Lower leg skin (tissue), 2 donors: ENCODE measurements around a stretch of chr6.

GRCh38 chr6:3801057-3801643 lies 48.0 kb upstream of the FAM50B start:
- PRO-cap, result no peak
- RAMPAGE, long total RNA, 2 experiments, result no peak in any of the 2 experiments

GRCh38 chr6:3905436-3906465 lies 56.6 kb downstream of the FAM50B start:
- PRO-cap, result no peak
- RAMPAGE, long total RNA, 2 experiments, result no peak in any of the 2 experiments

GRCh38 chr6:3913877-3914143 lies 64.6 kb downstream of the FAM50B start:
- PRO-cap, result no peak
- RAMPAGE, long total RNA, 2 experiments, result no peak in any of the 2 experiments

DNA sequence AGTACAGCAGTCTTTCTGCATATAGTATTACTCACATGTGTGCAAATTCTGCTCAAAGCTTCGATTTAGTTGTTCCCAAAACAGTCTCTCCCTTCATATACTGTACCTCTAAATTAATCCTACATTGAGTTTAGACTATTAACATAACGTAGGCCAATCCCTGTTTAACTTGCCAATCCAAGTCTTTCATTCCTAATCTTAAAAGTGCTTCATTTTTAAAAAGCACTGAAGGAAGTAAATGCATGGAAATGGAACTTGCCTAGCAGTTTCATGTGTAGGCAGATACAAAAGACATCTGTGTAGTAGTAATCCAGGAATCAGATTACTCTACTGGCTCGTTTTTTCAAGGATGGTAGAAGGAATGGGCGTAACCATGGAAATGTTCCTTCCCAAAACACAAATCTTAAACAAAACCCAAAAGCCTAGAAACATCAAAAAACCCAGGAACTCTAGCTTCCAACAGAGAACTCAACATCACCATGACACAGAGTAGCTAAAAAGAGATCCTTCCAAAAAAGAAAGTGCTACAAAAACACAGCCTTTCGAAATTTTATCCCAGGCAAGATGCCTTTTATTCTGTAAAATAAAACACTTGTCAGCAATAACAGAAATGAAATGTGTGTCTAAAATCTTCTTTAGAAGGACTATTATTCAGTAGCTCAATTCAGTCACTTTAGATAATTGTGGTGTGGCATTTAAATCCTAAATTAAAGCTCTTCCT lies 24.0 kb upstream of the PRPF4B start:
- PRO-cap, result no peak
- RAMPAGE, long total RNA, 2 experiments, result no peak in any of the 2 experiments

DNA sequence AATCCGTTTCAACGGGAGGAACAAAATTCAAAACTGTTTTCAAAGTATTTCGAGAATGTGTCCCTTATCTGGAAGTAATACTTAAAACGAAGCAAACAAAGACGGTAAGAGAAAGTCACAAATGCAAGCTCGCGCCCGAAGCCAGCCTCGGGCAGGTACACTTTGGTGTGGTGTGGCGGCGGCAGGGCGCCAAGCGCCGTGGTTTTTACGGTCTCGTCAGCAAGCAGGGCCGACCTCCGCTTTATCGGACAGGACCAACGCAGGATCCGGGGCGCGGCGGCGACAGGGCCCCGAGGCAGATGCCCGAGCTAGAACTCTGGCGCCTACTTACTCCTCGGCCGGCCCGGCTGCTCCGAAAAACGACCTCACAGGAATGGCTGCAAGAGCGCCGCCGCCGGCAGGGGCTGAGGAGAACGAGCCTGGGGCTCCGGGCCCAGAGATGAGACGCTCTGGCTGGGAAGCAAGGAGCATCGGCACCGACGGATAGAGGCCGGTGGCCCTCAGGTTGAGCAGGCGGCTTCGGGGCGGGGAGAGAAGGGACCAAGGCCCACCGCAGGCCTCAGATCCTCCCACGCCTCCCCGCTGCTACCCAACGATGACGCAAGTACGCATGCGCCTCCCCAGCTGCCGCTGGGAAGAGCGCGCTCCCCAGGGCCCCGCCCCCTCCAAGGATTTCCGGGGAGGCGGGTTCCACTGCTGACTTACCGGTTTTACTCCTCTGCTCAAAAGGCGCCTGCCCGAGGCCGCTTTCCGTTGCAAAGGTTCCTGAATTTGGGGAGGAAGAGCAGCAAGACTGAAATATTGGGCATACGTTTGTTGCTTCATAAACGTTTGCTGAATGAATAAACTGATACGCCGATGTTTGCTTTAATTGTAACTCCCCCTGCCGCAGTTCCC lies 2.7 kb upstream of the PRPF4B start:
- PRO-cap, result bidirectional peak, plus-strand start at position 671 of the sequence, minus-strand start at position 584 of the sequence
- RAMPAGE, long total RNA, 2 experiments, result start-site peak on the minus strand in 2 of 2 experiments, centred at positions 592 to 594 of the sequence, 20 to 90 reads per replicate

DNA sequence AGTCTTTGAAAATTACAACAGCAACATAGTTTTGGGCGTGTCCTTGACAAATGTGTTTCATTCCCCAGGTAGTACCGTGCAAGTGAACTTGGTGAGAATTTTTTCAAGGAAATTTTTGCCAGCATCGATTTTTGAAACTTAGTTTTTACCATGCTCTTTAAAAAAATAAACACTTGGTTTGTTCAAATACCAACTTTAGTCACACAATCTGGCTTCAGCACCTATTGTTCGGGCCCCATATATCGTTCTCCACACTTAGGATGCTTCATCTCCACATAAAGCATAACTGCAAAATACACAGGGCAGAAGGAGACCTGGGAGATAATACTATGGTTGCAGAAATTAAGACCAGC lies 2.1 kb upstream of the PRPF4B start:
- PRO-cap, result no peak
- RAMPAGE, long total RNA, 2 experiments, result no peak in any of the 2 experiments

- PRO-cap, result unidirectional peak, minus-strand start at chr6:4250833
- RAMPAGE, long total RNA, 2 experiments, result no peak in any of the 2 experiments
These were observed 115.2 kb upstream of the ECI2 start for GRCh38 chr6:4250652-4250955.

GRCh38 chr6:4333854-4334507 lies 198.6 kb upstream of the ECI2 start:
- PRO-cap, result no peak
- RAMPAGE, long total RNA, 2 experiments, result no peak in any of the 2 experiments

- PRO-cap, result no peak
- RAMPAGE, long total RNA, 2 experiments, result no peak in any of the 2 experiments
These were observed 221.7 kb upstream of the ECI2 start for GRCh38 chr6:4356997-4357513.

DNA sequence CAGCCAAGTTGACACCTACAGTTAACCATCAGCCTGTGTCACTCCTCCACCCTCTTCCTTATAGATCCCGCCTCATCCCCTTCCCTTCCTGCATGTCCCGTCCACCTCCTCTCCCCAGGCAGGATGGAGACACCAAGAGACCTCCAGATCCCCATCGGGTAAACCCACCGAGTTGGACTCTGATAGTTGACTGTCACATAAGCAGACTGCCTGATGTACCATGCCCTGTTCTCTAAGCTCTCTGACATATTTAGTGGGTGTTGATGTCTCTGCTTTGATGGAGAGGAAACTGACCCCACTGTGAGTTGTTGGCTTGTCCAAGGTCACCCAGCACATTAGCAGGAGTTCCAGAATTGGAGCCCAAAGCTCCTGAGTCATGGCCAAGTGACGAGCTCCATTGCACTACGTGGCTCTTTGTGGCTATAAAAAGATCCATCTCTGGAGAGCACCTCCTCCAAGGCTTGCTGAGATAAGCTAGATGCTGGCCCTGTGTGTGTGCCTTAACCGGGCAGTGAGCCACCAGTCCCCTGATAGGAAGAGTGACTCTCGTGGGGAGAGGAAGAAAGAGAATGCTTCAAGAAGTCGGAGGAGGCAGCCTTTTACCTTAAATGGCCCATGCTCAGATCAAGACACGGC lies 235.9 kb upstream of the ECI2 start:
- PRO-cap, result no peak
- RAMPAGE, long total RNA, 2 experiments, result no peak in any of the 2 experiments

GRCh38 chr6:4446954-4447432 lies 311.6 kb upstream of the ECI2 start:
- PRO-cap, result no peak
- RAMPAGE, long total RNA, 2 experiments, result no peak in any of the 2 experiments

DNA sequence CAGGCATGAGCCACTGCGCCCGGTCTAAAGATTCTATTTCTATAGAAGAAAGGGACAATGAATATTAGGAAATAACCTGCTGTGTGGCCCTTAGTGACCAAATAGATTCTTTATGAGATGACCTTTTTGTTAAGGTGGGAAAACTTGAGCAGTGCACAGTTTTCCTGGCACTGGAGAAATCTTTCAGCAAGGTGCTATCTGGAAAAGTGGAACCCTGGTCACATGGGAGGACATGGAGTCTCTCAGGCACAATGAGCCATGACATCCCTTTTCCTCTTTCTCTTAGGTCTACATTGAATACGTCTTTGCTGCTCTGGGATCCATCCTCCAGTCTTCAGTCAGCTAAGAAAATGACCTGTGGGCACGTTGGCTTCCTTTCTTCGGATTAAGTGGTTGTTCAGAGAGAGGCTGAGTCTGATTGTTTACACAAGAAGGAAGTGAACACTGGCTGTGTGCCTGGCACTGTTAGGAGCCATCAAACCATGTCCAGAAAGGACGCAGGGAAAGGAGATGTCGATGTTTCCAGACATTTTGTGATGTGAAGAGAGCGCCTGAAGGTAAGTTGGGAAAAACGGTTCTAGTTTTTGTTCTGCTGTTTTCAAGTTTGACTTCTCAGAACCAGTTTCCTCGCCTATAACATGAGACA lies 310.0 kb upstream of the CDYL start:
- PRO-cap, result no peak
- RAMPAGE, long total RNA, 2 experiments, result no peak in any of the 2 experiments

DNA sequence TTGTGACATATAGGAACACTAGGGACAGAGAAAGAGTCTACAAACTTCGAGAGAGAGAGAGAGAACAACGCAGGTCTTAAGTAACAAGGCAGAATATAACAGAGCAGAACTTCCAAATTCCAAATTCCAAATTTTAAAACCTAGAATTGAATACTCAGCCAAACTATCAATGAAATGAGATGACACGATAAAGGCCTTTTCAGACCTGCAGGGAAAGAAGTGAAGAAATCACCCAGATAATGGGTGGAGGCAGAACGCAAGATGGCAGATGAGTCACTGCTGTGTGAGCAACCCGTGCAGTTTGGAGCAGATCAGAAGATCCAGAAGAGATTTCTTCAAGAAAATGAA lies 88.3 kb upstream of the CDYL start:
- PRO-cap, result unidirectional peak, plus-strand start at position 267 of the sequence
- RAMPAGE, long total RNA, 2 experiments, result no peak in any of the 2 experiments

DNA sequence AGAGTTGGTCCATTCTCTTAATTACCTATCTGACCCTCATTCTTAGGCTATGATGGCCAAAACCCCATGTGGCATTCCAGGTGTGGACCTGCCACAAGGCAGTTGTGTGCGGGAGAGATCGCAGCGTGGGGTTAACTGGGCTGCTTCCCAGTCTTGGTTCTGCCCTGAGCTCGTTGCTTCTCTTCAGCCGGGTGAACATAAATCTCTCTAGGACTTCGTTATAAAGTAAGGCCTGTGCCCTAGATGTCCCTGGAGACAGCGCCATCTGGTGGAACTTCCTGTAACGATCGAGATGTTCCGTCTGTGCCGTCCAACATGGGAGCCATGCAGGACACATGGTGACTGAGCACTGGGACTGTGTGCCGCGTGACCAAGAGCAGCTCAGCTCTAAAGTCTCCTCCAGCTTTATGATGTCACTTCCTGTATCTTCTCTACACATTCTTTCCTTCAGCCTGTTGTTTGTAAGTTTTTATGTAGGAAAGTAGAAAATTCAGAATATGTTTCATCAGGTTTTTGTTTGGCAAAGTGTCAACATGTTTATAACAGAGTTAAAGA lies 26.8 kb upstream of the RPP40 start:
- PRO-cap, result no peak
- RAMPAGE, long total RNA, 2 experiments, result no peak in any of the 2 experiments

GRCh38 chr6:5057139-5057488 lies 28.0 kb upstream of the PPP1R3G start:
- PRO-cap, result no peak
- RAMPAGE, long total RNA, 2 experiments, result no peak in any of the 2 experiments

- PRO-cap, result no peak
- RAMPAGE, long total RNA, 2 experiments, result no peak in any of the 2 experiments
These were observed 24.0 kb upstream of the PPP1R3G start for GRCh38 chr6:5061071-5061530.

DNA sequence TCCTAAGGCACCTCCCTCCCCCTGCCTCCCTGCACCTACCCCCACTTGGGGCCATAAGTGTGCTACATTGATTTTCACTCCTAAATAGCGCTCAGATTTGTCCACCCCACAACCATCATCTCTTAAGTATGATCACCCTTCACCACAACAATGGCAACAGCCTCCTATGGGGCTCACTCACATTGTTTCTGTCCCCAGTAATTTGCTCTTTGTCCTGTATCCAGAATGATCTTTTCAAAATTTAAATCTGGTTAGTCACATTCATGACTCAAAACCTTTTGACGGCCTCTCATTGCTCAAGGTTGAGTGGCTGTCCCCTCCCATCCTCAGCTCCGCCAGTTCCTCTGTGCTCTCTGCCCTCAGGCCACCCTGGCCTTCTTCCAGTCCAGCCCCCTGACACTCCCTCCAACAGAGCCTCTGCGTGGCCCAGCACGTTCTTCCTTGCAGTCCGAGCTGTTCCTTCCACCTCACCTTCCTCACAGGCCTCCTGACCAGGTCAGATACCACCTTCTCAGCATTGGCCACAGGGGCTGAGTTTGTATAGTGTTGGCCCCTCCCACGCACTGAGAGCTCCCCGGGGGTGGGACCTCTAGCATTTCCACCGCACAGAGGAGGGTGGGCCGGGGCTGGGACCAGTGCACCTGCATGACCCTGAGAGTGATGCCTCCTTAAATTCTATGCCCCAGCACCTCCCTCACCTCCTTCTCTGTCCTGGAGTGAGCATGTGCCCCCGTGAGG lies 2.5 kb upstream of the PPP1R3G start:
- PRO-cap, result no peak
- RAMPAGE, long total RNA, 2 experiments, result no peak in any of the 2 experiments

- PRO-cap, result no peak
- RAMPAGE, long total RNA, 2 experiments, result no peak in any of the 2 experiments
These were observed 36.3 kb downstream of the PPP1R3G start for GRCh38 chr6:5121204-5122012.

DNA sequence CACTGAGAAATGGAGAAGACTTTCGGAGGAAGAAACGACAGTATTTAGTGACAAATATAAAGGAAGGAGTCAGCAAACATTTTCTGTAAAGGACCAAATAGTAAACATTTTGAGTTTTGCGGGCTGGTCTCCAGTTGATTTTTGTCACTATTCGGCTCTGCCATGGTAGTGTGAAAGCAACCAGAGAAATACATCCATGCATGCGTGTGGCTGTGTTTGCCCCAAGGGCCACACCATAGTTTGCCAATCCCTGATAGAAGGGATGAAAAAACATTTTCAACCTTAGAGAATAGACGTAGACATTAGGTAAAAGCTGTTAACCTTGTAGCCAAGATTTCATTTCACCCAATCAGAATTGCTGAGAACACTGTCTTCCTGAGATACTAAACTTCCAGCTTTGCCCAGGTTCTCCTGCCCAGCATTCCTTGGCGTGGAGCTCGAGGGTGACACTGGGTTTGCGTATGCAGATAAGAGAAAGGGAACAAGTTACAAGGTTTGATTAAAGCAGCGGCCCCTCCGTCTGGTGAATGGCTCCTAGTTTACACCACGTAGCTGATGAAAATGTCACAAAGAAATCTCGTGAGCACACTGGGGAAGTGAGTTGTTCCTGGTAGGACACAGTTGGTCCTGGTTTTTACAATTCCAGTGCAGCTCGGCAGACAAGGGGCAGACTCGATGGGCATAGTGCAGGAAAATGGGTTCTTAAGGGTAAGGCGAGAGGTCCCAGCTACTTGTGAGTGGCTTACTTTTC lies 247.7 kb downstream of the FARS2 start:
- PRO-cap, result no peak
- RAMPAGE, long total RNA, 2 experiments, result no peak in any of the 2 experiments

GRCh38 chr6:5619168-5619737 lies 357.9 kb downstream of the FARS2 start:
- PRO-cap, result no peak
- RAMPAGE, long total RNA, 2 experiments, result no peak in any of the 2 experiments